ENCODE measurements around a stretch of chr1.

- RRBS, 2 experiments = no CpG with 5 or more reads among the region's 3 CpGs
CAGE:
- cytosol, long polyA minus RNA = no peak
- cytosol, long polyA plus RNA = no peak
- long polyA plus RNA = no peak
- nucleus, long polyA minus RNA = no peak
- nucleus, long polyA plus RNA = no peak
Observed at GRCh38 chr1:184364194-184364664, 22.6 kb upstream of the C1orf21 start.

- RRBS, 2 experiments = no CpG with 5 or more reads among the region's 2 CpGs
CAGE:
- cytosol, long polyA minus RNA = no peak
- cytosol, long polyA plus RNA = no peak
- long polyA plus RNA = no peak
- nucleus, long polyA minus RNA = no peak
- nucleus, long polyA plus RNA = no peak
Observed at GRCh38 chr1:184395860-184396338, 9.1 kb downstream of the C1orf21 start.

DNA sequence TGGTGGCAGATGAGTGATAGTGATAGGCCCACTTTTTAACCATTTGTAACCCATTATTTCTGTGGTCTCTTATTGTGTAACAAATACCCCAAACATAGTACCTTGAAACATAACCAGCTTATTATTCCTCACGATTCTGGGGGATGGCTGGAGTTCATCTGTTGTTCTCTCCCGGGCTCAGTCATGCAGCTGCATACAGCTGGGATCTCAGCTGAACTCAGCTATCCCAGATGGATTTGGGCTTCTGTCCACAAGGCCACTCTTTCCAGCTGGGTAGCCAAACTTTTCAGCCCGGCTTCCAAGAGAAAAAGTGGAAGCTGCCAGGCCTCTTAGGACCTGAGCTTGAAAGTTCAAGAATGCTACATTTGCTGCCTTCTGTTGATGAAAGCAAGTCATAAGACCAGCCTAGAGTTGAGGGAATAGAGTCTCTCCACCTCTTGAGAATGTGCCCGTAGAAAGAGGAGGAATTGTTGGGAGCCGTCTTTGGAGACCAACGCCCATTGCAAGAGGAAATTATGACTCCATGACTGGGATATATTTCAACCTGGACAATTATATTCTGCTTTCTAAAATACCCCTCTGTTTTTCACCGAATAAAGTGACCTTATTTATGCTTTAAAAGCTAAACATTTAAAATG is 95.3 kb downstream of the C1orf21 start:
- RRBS, 2 experiments = no CpG with 5 or more reads among the region's 7 CpGs
CAGE:
- cytosol, long polyA minus RNA = no peak
- cytosol, long polyA plus RNA = no peak
- long polyA plus RNA = no peak
- nucleus, long polyA minus RNA = no peak
- nucleus, long polyA plus RNA = no peak

- RRBS, 2 experiments = no CpG with 5 or more reads among the region's 4 CpGs
CAGE:
- cytosol, long polyA minus RNA = no peak
- cytosol, long polyA plus RNA = no peak
- long polyA plus RNA = no peak
- nucleus, long polyA minus RNA = no peak
- nucleus, long polyA plus RNA = no peak
Observed at GRCh38 chr1:184504435-184504650, 117.5 kb downstream of the C1orf21 start.

CAGE:
- cytosol, long polyA minus RNA = no peak
- cytosol, long polyA plus RNA = no peak
- long polyA plus RNA = no peak
- nucleus, long polyA minus RNA = no peak
- nucleus, long polyA plus RNA = no peak
Observed at GRCh38 chr1:184560959-184561392, 174.1 kb downstream of the C1orf21 start.

DNA sequence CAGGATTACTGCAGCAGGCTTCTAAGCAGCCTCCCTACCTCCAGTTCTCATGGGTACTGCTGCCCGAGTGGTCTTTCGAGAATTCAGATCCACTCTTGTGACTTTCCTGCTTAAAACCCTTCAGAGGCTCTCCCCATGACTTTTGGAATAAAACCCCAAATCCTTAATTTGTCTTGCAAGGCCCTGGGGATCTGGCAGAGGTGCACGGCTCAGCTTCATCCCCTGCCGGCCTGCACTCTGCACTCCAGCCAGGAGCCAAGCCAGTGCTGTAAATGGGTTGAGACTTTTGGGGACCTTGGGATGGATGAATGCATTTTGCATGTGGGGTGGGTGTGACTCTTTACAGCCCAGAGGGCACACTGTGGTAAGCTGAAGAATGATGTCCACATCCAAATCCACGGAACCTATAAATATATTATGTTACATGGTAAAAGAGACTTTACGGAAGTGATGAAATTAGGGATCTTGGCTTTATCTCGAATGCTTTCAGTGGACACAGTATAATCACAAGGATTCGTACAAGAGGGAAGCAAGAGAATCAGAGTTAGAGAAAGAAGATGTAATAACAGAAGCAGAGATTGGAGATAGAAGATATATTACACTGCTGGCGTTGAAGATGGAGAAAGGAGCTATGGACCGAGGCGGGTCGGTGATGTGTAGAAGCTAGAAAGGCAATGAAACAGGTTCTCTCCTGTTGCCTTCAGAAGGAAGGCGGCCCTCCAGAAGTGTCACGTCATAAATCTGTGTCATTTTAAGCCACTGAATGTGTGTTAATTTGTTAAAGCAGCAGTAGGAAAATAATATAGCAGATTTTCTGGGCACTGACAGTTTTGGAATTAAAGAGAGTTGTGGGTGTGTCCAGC is 177.7 kb downstream of the EDEM3 start:
- RRBS, 2 experiments = no CpG with 5 or more reads among the region's 14 CpGs
CAGE:
- cytosol, long polyA minus RNA = no peak
- cytosol, long polyA plus RNA = no peak
- long polyA plus RNA = no peak
- nucleus, long polyA minus RNA = no peak
- nucleus, long polyA plus RNA = no peak

DNA sequence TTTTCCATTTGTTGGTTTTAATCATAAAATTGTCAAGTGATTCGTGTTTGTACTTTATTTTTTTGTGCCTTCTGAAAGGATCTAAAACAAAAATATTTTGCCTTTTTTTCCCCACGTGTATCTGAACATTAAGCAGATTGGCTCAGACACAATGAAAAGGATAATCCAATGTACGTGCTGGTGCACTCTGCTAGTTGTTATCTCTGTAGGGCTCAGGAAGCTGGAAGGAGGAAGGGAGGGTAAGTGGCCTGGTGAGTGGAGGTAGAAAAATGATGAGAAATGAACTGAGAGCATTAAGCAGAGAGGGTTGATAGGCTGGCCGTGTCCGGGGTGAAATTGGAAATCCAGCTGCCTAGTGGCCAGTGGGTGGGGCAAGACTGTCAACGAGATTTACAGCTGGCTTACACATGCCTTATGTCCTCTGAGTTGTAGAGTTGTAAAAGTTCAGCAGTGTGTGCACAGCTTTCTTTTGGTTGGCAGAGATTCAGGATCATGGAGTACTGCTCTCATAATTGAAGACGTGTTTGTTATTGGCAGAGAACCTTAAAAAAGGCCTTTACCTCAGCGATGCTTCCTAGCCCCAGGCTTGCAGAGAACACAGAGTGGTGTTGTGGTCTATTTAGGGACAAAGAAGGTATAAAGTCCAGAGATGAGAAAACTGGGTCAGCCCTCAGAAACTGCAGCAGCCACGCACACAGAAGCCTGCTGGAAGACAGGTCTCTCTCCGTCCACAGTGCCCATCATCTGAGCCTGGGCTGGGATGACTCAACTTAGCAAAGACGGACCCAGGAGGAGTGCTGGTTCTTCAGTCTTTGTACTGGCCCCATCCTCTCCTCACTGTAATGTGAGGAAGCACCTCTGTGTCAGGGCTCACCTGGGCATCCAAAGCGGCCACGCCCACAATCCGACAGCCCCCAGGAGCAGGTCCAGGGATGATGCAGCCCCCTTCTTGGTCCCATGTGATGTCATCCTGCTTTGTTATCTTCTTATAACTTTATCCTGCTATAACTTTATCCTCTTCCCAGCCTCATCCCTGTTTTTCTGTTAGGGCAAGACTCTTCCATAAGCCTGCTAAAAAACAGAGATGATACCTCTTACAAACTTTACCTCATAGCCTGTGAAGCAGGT is 132.3 kb downstream of the EDEM3 start:
- RRBS, 2 experiments = no CpG with 5 or more reads among the region's 14 CpGs
CAGE:
- cytosol, long polyA minus RNA = no peak
- cytosol, long polyA plus RNA = no peak
- long polyA plus RNA = no peak
- nucleus, long polyA minus RNA = no peak
- nucleus, long polyA plus RNA = no peak

DNA sequence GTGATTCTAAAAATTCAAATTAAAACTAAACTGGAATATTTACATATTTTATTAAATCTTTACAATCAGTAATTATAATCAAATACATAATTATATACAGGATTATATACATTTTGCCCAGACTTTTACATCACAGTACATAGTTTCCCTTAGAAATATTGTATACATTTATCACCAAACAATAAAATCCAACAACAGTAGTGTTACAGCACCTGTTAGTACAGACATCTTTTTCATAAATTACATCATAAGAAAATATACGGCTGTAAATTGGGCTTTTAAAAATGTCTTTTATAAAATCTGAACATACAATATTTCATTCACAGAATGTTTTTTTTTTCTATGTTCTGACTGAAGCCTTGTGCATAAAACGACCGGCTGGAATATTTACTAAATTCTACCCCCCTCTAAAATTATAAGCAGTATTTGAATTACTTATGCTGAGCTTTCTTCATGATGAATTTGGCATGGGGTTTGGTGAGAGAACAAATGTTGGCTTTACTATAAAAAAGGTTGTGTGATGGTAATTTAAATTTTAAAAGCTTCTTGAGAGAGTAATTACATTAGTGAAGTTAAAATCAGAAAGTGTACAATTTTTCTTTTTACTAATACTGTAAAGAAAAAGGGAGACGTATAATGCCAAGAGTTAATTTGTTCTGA is 64.1 kb downstream of the EDEM3 start:
- RRBS, 2 experiments = no CpG with 5 or more reads among the region's 4 CpGs
CAGE:
- cytosol, long polyA minus RNA = no peak
- cytosol, long polyA plus RNA = no peak
- long polyA plus RNA = no peak
- nucleus, long polyA minus RNA = no peak
- nucleus, long polyA plus RNA = no peak

DNA sequence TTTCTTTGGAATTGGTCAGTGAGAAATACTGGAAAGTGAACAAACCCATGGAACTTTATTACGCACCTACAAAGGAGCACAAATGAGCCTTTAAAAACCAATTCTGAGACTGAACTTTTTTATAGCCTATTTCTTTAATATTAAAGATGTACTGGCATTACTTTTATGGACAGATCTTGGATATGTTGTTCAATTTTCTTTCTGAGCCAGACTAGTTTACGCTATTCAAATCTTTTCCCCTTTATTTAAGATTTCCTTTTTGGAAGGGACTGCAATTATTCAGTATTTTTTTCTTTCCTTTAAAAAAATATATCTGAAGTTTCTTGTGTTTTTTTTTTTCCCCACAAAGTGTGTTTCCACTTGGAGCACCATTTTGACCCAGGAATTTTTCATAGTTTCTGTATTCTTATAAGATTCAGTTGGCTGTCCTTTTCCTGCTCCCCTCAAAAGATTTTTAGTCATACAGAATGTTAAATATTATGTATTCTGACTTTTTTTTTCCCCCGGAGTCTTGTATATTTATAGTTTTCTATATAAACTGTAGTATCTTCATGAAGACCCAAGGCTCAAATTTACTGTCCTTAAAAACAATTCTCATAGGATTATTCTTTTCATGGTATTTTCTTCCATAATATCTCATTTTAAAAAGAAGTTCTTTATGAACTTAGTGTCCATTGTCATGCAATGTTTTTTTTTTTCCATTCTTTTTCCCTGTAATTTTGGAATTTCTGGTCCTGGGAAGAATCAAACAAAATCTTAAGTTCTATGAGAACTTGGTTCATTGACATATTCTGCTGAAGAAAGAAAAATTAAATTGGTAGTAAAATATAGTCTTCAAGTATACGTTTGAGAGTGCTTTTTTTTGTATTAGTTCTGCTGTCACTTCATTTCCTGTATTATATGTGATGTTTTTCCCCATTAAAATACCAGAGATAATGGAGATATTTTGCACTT is 55.1 kb downstream of the RNF2 start:
- RRBS, 2 experiments = no CpG with 5 or more reads among the region's 4 CpGs
CAGE:
- cytosol, long polyA minus RNA = start-site peak on the plus strand centred at position 405 of the sequence, 728 bp wide, 72 reads
- cytosol, long polyA plus RNA = no peak
- long polyA plus RNA = no peak
- nucleus, long polyA minus RNA = no peak
- nucleus, long polyA plus RNA = no peak

DNA sequence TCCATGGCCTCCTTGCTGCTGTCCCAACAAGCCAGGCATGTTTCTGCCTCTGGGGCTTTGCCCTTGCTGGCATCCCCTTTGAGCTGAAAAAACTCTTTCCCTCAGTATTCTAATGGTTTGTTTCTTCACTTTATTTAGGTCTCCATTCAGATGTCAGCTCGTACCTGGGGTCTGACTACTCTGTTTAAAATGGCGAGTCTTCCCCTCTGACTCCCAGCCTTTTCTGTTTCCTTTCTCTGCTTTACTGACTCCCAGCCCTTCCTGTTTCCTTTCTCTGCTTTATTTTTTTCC is 8.7 kb downstream of the SWT1 start:
- RRBS, 2 experiments = no CpG with 5 or more reads among the region's 2 CpGs
CAGE:
- cytosol, long polyA minus RNA = no peak
- cytosol, long polyA plus RNA = no peak
- long polyA plus RNA = no peak
- nucleus, long polyA minus RNA = no peak
- nucleus, long polyA plus RNA = no peak

GRCh38 chr1:185296592-185297480 is 20.2 kb downstream of the IVNS1ABP start:
CAGE:
- cytosol, long polyA minus RNA = no peak
- cytosol, long polyA plus RNA = no peak
- long polyA plus RNA = no peak
- nucleus, long polyA minus RNA = no peak
- nucleus, long polyA plus RNA = no peak

GRCh38 chr1:185337330-185337529 is 20.2 kb upstream of the IVNS1ABP start:
- RRBS, 2 experiments = no CpG with 5 or more reads among the region's 2 CpGs
CAGE:
- cytosol, long polyA minus RNA = no peak
- cytosol, long polyA plus RNA = no peak
- long polyA plus RNA = no peak
- nucleus, long polyA minus RNA = no peak
- nucleus, long polyA plus RNA = no peak

GRCh38 chr1:185373582-185374178 is 56.6 kb upstream of the IVNS1ABP start:
- RRBS, 2 experiments = no CpG with 5 or more reads among the region's 4 CpGs
CAGE:
- cytosol, long polyA minus RNA = no peak
- cytosol, long polyA plus RNA = no peak
- long polyA plus RNA = no peak
- nucleus, long polyA minus RNA = no peak
- nucleus, long polyA plus RNA = no peak

DNA sequence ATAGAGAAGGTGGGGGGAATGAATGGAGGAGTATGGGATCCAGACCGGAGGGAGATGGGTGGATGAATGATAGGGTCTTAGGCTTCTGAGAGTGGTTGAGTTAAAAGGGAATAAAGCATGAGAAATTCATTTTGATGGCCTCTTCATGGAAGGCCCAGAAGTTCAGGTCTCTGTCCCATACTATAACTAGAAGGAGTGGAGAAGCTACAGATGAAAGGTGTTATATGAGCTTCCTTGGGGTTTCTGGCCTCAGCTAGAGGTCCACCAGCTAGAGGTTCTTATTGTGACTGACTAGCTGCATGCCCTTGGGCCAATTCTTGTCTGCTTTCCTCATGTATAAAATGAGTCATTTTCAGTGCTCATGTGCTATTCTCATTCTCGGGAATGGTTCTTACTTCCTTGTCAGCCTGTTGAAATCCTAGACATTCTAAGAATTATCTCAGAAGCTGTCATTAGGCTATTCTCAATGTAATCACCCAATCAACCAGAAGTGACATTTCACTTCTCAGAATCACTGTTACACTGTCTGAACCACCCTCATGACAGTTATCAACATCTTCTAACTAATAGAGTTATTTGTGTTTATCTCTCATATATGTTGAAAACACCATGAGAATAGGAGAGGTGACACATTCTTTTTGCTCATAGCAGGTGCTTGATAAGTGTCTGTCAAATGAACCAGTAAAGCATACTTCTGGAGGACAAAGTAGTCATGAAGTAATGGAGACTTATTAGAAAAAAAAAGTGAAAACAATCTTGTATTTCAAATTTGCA is 122.7 kb upstream of the IVNS1ABP start:
- RRBS, 2 experiments = no CpG with 5 or more reads among the region's 2 CpGs
CAGE:
- cytosol, long polyA minus RNA = no peak
- cytosol, long polyA plus RNA = no peak
- long polyA plus RNA = no peak
- nucleus, long polyA minus RNA = no peak
- nucleus, long polyA plus RNA = no peak

- RRBS, 2 experiments = no CpG with 5 or more reads among the region's 4 CpGs
CAGE:
- cytosol, long polyA minus RNA = no peak
- cytosol, long polyA plus RNA = no peak
- long polyA plus RNA = no peak
- nucleus, long polyA minus RNA = no peak
- nucleus, long polyA plus RNA = no peak
Observed at GRCh38 chr1:185566912-185567486, 167.2 kb upstream of the HMCN1 start.

DNA sequence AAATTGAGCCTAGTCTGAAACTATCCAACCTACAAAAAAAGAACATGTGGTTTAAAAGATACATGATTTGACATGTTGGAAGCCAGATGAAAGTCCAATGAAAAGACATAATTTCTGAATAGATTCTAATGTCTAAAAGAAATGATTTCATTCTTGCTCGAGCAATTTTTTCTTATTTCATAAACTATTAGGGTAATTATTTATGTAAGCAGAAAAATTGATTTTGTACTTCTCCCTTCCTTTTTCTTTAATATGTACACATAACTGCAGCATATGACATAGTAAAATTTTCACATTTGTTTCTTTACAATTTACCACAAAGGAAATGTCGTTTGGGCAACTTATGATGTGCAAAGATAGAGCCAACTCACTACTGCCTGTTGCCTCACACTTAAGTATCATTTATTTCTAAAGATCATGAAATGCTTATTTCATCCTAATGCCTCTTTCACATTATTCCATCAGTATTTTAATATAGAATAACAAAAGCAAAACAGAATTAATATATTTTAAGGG is 165.8 kb upstream of the HMCN1 start:
- RRBS, 2 experiments = no CpG with 5 or more reads among the region's 2 CpGs
CAGE:
- cytosol, long polyA minus RNA = no peak
- cytosol, long polyA plus RNA = no peak
- long polyA plus RNA = no peak
- nucleus, long polyA minus RNA = no peak
- nucleus, long polyA plus RNA = no peak

- RRBS, 2 experiments = no CpG with 5 or more reads among the region's 7 CpGs
CAGE:
- cytosol, long polyA minus RNA = no peak
- cytosol, long polyA plus RNA = no peak
- long polyA plus RNA = no peak
- nucleus, long polyA minus RNA = no peak
- nucleus, long polyA plus RNA = no peak
Observed at GRCh38 chr1:185733702-185734054, 513 bp upstream of the HMCN1 start.

GRCh38 chr1:186327220-186327761 is 31.2 kb downstream of the PRG4 start:
- RRBS, 2 experiments = no CpG with 5 or more reads among the region's 1 CpG
CAGE:
- cytosol, long polyA minus RNA = no peak
- cytosol, long polyA plus RNA = no peak
- long polyA plus RNA = no peak
- nucleus, long polyA minus RNA = no peak
- nucleus, long polyA plus RNA = no peak

DNA sequence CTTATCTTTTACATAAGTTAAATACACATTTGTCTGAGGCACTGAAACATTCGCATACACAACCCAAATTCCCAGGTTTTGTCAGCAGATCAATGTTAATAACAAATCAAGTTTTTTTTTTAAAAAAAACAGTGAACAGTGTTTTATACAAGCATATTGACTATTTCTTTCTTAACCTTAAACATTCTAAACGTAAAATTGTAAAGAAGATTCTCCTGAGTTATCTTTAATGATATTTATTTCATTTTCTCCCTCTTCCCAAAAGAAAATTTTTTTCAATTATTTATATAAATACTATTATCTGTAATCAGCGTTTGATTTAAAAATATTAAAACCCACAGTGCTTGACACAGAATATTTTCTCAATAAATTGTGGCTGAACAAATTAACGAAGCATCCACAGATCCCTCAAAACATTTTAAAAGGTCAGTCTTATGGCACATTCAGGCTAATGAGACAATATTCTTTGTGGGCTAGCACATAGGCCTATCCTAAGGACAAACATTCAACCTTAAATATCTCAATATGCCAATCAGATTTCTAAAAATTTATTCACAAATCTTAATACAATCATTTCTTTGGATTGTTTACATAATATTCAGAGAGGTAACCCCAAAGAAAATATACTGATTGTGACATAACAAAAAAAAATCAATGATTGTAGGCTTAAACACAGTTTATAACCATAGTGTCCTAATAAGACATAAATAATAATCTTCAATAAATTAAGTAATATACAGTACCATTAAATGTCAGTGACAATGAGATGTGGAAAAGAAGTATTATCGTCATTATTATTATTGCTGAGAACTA is 8.1 kb downstream of the PTGS2 start:
- RRBS, 2 experiments = no CpG with 5 or more reads among the region's 5 CpGs
CAGE:
- cytosol, long polyA minus RNA = no peak
- cytosol, long polyA plus RNA = no peak
- long polyA plus RNA = no peak
- nucleus, long polyA minus RNA = no peak
- nucleus, long polyA plus RNA = no peak

DNA sequence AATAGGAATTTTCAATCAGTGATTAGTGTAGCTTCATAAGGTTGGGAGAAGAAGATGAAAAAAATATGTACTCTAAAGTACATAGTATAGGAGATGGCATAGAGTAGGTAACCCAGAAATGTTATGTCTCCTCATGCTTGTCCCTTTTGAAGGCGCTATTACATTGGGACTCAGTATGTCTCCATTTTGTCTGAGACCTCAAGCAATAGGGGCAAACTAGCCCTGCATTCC is 51.6 kb upstream of the PTGS2 start:
- RRBS, 2 experiments = no CpG with 5 or more reads among the region's 1 CpG
CAGE:
- cytosol, long polyA minus RNA = no peak
- cytosol, long polyA plus RNA = no peak
- long polyA plus RNA = no peak
- nucleus, long polyA minus RNA = no peak
- nucleus, long polyA plus RNA = no peak

Data from HepG2 (cell line).